T47D (cell line): ENCODE data around the genes CCDC88A, EFEMP1 and CCDC85A.

DNA sequence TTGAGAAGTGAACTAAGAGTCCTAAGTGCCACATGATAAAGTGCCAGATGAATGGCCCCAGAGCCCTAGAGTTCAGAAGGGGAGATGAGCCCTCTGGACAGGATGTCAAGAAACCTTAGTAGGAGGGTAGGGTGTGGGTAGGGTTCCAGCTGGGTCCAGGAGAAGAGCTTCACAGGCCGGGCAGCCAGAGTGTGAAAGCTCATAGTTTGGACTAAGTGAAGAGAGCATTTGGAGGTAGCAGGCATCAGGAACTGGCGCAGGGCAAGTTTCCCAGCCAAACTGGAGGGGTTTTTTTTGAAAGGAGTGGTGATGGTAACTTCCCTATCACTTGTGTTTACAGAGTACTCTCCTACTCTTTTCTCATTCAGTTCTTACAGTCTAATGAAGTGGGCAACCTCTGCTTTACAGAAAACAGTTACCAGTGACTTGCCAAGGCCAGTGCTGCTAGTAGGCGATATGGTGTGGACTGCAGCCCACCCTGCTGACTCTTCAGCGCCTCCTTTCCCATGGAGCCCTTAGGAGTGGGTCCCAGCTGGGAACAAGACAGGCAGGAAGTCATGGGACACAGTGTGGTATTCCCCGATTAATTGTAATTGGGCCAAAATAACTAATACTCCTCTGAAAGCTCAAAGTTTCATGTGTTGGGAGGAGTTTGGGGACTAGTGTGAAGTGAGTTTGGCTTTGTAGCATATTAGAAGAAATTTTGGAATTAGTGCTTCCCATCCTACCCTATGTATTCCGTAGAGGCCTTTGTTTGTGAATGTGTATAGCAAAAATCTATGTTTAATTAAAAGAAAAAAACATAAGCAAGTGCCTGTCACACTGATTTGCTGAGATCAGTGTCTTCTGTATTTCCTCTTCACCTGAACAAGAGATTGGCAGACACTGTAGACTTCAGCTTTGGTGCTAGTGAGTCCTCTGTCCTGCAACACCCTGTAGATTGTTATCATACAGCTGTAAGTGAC, 120.1 kb upstream of the EML6 start:
- RRBS = no CpG with 5 or more reads among the region's 6 CpGs

DNA sequence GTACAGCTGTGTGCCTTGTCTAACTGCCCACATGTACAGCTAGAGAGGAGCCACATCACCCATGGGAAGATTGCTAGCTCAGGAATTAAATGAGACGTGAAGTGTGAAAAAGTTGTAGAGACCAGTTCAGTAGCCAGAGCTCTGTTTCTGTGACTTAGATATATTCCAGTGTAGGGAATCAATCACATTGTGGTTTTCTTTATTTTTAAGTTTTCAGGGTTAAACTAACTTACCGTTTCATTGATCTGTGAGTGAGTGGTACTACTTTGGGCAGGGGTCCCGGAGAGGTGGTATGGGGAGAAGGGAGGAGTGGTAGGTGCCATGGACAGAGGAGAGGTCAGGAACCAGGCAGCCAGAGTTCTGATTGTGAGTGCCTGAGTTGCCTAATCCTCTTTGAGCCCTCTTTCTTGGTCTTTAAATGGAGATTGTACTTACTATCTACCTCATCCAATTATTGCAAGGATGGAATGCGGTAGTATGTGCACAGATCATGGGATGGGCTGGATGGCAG, 97.1 kb upstream of the EML6 start:
- RRBS = no CpG with 5 or more reads among the region's 4 CpGs

GRCh38 chr2:54648841-54649244, 74.6 kb upstream of the EML6 start:
- RRBS = no CpG with 5 or more reads among the region's 9 CpGs

DNA sequence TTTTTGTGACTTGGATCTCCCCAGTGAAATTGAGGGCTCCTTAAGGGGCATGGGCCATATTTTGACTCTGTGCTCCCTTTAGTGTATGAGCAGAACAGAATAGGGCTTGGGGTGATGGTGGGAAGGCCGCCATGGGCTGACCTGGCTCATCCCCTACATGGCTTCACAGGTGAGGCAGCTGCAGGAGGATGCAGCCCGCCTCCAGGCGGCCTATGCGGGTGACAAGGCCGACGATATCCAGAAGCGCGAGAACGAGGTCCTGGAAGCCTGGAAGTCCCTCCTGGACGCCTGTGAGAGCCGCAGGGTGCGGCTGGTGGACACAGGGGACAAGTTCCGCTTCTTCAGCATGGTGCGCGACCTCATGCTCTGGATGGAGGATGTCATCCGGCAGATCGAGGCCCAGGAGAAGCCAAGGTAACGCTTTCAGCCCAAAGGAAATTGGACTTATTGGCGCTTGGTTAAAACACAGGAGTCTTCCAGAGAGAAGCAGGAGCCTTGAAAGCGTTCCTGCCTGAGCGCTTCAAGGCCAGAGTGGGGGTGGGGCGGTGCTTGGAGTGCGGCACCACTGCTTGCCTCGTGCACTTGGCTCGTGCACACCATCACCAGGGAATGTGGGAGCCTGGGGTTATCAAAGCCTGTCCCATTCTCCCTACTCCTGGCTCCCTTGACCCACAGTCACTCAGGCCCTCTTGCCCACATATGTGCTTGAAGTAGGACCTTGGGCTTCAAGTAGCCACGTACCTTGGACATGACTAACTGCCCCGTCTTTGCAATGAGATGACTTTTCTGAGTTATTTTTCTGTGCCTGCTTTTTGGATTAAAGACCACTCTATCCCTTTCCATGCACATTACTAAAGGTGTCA, 69.8 kb upstream of the EML6 start:
- RRBS = no CpG with 5 or more reads among the region's 27 CpGs

- RRBS = 4% methylated on average over 1 of the region's 14 CpGs
Observed at GRCh38 chr2:54724000-54724292, 484 bp downstream of the EML6 start.

GRCh38 chr2:55009309-55009755, 40.9 kb downstream of the RTN4 start:
- RRBS = no CpG with 5 or more reads among the region's 2 CpGs

DNA sequence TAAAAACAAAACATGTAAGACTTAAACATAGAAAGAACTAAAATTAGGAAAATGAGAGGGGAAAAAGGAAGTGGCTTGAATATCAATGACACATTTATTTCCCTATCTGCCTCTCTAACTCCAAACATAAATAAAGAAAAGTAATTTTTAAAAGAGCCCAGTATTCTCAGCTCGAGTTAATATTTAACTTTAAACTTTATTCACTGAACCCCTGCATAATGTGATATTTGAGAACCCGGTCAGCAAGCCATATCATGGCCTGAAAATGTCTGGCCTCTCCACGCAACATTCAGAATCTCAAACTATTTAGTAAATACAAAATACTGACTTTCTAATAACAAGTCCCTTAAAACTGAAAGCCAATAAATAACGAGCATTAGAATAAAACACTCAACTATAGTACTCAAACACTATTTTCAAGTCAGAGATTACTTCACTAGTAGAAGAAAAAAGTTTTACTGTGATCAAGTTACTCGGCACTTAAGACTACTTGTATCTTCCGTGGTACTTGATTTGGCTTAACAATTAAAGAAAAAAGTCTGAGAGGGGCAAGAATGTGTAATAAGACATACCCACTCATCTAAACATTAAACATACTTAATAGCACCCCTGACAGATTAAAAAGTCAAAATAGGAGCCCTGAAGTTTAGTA, 38.4 kb downstream of the RTN4 start:
- RRBS = no CpG with 5 or more reads among the region's 6 CpGs

- RRBS = no CpG with 5 or more reads among the region's 5 CpGs
Observed at GRCh38 chr2:55097402-55098149, 47.3 kb upstream of the RTN4 start.

GRCh38 chr2:55123688-55124354, 73.6 kb upstream of the RTN4 start:
- RRBS = no CpG with 5 or more reads among the region's 5 CpGs

DNA sequence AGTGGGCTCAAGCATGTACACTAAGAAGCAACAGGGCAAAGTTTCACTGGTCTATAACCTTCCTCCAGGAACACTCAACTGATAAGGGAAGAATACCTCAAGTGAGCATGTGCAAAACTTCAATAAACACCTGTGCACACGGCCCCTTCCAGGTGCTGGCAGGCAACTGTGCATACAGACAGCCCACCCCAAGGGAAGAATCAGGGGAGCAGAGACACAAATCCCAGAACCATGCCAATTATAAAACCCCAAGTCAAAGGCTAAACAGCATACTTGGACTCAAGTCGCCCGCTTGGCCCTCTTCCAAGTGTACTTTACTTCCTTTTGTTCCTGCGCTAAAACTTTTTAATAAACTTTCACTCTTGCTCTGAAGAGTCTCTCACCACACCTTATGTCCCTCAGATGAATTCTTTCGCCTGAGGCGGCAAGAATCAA, 85.9 kb upstream of the RTN4 start:
- RRBS = no CpG with 5 or more reads among the region's 6 CpGs

DNA sequence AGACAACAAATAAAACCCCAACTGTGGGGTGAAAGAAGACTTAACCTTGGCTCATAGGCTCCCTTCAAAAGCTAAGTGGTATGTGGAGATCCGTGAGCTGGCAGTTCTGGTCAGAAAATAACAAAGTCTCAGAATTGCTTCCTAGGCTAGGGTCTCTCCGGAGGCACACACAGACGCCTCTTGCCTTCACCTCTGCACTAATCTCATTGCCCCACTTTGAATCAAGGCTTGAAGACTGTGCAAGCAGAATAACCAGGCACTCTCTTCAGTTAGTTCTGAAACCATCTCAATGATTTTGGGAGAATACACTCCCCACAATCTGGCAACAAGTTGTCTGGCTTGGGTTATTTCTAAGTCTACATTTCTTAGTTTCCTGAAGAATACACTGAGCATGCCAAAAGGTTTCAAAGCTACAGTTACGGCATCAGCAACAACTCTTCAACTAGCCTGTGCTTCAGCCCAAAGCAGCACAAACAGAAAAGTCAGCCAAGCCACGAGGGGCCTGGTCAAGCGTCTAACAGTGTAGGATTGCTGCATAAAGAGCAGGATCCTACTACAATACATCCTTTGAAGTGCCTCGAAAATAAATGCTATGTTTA, 64.1 kb downstream of the CLHC1 start:
- RRBS = no CpG with 5 or more reads among the region's 7 CpGs

DNA sequence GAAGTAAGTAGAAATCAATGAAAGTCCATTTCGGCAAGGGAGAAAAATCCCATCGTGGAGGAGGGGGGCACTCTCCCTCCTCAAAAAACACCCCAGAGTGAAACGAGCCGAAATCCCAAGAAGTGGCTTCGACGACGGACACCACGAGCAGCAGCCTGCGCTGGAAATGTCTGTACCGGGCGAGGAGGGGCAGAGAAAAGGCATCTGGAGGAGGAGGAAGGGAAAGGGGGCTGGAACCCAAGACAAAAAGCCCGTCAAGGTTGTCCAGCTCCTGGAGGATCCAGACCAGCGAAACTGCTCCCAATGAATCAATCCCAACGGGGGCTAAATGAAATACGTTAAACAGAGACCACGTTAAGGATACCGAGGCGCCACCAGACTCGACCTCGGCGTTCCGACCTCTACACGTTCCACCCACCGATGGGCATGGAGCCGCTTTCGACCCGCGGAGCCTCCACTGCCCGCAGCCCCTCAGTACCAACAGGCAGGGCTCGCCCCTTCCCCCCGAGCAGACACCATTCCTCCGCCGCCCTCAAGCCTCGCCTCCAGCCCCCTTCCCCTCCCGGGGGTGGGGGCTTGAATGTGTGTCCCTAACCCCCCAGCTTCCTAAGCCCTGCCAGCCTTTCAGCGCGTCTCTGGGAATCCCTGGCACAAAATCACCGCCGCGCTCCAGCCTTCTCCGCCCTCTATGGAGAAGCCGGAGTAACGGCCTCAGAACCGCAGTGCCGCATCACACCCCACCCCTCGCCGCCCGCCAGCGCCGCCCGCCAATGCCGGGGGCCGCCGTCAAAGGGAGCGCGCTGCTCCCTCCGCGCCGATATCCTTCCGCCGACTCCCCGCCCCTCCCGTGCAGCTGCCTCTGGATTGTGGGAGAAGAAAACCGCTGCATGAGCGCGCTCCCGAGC, at the start of gene CCDC88A:
Gene CCDC88A, minus strand, starts transcription at position 707 of the 905 bp plus-strand sequence.
- RRBS = 1% methylated on average over 11 of the region's 67 CpGs

DNA sequence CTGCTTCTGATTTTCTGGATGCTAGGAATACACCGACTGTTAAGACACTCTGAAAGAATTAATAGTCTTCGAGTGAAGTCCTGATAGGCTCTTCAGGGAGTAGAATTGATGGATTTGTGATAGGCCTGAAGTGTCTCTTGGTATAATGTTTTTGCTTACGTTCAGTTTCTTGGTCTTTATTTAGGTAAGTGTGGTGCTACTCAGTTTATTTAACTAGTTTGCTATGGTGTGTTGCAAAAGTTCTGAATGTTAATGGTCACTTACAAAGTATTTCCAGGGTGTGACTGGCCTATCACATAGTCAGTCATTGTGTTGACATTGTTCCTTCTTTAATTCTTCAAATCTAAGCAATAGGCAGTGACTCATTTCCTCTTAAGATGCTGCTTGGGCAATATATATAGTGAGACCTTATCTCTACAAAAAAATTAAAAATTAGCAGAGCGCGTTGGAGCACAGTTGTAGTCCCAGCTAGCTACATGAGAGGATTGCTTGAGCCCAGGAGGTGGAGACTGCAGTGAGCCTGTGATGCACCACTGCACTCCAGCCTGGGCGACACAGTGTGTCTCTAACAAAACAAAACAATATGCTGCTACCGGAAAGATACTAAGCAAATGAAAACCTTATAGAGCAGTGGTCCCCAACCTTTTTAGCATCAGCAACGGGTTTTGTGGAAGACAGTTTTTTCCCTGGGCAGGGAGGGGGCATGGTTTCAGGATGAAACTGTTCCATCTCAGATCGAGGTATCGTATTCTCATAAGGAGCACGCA, 5.8 kb upstream of the CCDC88A start:
- RRBS = no CpG with 5 or more reads among the region's 11 CpGs

DNA sequence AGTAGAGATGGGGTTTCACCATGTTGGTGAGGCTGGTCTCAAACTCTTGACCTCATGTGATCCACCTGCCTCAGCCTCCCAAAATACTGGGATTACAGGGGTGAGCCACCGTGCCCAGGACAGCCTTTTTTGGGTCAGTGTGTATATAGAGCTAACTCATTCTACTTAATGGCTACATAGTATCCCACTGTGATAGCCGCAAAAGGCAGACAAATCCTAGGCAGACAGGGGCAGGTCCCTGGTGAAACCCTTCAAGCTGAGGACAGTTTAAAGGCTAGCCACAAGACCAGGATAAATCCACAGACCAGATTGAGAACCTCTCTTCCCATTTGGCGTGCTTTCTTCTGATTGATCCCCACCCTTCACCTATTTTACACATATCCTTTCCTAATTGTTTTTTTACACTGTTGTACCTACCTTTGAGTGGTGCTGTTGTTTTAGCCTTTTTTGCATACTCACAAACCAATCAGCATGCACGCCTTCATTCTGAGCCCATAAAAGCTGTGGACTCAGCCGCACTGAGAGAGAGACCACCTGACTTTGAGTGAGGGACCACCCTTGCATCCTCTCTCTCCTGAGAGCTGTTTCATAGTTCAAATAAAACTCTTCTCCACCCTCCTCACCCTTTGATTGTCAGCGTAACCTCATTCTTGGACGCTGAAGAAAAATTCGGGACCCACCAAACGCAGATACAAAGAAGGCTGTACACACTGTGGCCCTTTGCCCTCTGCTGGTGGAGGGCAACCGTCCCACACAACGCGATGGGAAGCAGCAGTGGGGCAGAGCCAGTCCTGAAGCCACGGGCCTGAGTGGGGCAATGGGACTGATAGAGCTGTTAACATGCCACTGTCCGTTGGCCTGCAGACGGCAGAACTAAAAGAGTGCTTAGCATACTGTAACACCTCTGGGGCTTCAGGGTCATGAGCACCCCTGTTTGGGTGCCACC, 3.8 kb upstream of the PPP4R3B start:
- RRBS = no CpG with 5 or more reads among the region's 15 CpGs

- RRBS = no CpG with 5 or more reads among the region's 6 CpGs
Observed at GRCh38 chr2:55839158-55839662, 84.4 kb downstream of the EFEMP1 start.

GRCh38 chr2:55879752-55880481, 43.7 kb downstream of the EFEMP1 start:
- RRBS = no CpG with 5 or more reads among the region's 4 CpGs

GRCh38 chr2:55923625-55924228, at the start of gene EFEMP1:
Gene EFEMP1 (minus strand): TSS chr2:55923782.
- RRBS = under 1% methylated on average over 16 of the region's 47 CpGs

GRCh38 chr2:55989335-55990178, 66.0 kb upstream of the EFEMP1 start:
- RRBS = no CpG with 5 or more reads among the region's 8 CpGs

- RRBS = 1% methylated on average over 34 of the region's 70 CpGs
Observed at GRCh38 chr2:56183542-56184373, at the start of gene CCDC85A. Gene CCDC85A (plus strand): TSS chr2:56183990.